ENCODE measurements around a stretch of chr2.

DNA sequence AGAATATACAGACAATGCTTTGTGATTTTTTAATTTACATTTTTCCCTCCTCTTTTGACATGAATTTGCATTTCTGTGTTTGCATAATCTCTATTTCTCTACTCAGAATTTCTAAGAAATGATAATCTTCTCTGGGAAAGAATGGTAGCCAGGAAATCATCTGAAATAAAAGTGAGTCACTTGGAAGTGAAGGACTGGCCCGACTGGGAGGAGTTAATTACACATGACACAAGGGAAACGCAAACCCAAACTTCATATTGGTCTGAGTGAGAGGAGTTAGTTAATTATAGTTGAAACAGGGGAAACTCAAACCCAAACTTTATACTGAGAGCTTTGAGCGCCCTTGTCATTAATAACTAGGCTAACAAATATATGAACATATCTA is 187.9 kb upstream of the COL3A1 start:
- RAMPAGE, long total RNA, result no peak
- RRBS, result no CpG with 5 or more reads among the region's 3 CpGs

- RAMPAGE, long total RNA, result no peak
- RRBS, result no CpG with 5 or more reads among the region's 7 CpGs
Measured at GRCh38 chr2:188984571-188985125, 10.5 kb downstream of the COL3A1 start.

DNA sequence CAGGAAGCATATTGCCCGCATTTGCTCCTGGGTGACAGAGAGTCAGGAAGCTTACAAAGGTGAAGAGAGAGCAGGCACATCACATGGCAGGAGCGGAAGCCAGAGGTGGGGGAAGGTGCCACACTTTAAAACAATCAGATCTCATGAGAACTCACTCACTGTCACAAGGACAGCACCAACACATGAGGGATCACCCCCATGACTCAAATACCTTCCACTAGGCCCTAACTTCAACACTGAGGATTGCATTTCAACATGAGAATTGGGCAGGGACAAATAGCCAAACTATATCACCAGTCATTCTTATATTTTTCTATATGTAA is 124.9 kb upstream of the COL5A2 start:
- RAMPAGE, long total RNA, result no peak
- RRBS, result no CpG with 5 or more reads among the region's 2 CpGs

DNA sequence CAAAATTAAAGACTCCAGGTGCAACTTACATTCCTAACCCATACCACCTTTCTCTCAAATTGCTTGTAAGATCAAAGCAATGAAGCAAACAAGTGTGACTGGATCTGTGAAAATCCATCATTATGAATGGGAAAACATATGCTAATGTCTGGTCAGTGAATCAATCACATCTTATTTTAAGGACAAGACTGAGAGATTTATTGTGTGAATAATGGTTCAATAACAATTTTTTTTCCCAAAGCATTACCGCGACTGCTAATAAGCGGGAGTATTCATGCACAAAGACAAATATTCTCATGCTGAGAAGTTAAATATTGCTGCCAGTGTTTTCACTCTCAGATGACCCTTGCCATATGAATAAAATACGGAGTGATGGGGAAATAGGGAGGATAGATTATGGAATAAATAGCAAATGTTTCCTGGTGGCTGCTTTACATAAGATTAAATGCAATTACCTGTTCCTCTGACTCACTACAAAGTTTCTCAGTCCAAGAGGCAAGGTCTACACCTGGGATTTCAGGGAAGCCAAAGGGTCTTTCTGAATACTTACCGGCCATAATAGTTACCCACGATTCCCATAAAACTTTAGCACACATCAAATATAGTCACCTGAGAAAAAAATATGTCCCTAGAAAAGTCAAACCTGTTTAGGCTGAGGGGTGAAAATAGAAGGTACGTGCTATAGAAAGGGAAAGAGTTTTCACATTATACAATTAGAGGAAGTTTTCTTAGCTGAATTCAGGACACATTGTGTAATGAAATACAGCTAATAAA is 59.5 kb downstream of the WDR75 start:
- RAMPAGE, long total RNA, result no peak
- RRBS, result no CpG with 5 or more reads among the region's 7 CpGs

DNA sequence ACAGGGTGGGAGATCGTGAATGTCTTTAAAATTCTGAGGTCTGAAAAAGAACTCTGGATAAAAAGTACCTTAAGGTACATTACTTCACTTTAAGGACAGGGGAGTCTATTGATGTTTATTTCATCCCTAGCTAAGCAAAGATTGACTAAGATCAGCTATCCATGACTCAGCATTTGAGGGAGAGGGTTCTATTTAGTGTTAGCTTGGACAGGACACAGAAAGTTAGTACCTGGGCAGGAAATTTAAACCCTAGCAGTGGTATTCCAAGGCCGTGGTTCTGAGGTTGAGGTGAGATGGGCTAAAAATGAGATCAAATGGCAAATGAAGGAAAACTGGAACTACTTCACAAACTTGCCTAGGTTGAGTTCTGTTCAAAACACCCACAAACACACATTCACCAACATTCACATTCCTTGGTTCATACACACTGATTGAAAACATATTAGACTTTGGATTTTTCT is 31.5 kb downstream of the SLC40A1 start:
- RAMPAGE, long total RNA, result no peak
- RRBS, result no CpG with 5 or more reads among the region's 2 CpGs

DNA sequence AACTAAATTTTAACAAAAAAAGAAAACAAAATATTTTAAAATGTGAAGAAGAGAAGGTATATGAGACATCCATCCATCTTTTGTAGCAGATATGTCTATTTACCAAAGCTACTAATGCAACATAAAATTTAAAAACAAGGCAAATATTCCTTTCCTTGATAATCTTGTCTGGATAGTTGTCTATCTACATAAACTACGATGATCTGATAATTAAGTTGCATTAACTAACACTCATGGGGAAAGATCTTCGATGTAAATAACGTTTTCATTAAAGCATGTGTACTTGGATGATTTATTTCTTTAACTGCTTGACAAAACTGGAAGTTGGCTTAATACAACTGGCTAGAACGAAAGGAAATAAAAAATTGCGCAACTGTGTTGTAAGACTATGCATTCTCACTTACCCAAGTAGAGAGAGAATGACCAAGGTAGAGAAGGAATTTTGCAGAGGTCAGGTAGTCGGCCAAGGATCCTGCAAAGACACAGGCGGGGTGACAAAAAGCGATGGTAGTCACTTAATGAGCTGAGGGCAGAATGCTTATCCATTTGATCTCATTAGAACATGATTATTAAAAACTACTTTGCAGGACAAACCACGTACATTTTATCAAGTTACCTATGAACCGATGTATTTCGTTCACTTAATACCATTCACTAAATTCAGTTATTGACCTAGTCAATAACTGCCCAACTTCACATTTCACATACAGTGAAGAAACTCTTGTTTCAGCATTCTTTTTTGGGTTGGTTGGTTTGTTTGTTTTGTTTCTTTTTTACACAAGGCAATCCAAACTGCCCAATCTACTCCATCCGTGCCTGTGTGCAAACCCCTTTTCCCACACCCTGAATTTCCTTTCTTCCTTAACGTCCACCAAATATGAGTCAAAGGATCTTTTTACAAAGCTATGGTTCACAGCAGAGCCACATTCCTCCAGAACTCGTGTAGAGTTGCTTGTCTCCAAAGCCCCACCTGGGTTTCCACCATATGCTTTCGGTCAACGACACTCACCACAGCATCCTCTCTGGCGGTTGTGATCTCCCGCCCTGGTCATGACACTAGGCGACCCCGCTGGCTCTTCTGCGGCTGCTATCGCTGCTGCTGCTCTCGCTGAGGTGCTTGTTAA is 815 bp downstream of the SLC40A1 start:
- RAMPAGE, long total RNA, result no peak
- RRBS, result no CpG with 5 or more reads among the region's 23 CpGs

- RAMPAGE, long total RNA, result no peak
- RRBS, result no CpG with 5 or more reads among the region's 2 CpGs
Measured at GRCh38 chr2:189658346-189658851, 2.9 kb upstream of the ASDURF start.

DNA sequence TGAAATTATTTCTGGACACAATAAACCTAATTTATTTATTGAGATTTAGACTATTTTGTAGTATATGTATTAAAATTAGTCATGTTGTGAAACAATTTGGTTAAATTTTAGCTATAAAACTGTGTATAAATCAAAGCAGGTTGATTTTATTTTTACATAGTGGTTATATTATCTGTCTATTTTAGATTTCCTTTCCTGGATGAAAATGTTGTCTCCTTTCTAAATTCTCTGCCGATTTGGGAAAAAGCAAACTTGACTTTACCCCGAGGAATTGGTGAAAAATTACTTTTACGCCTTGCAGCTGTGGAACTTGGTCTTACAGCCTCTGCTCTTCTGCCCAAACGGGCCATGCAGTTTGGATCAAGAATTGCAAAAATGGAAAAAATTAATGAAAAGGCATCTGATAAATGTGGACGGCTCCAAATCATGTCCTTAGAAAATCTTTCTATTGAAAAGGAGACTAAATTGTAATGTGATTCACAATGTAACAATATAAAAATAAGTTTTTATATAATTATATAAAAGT is 4.2 kb upstream of the ANKAR start:
- RAMPAGE, long total RNA, result no peak
- RRBS, result no CpG with 5 or more reads among the region's 5 CpGs

DNA sequence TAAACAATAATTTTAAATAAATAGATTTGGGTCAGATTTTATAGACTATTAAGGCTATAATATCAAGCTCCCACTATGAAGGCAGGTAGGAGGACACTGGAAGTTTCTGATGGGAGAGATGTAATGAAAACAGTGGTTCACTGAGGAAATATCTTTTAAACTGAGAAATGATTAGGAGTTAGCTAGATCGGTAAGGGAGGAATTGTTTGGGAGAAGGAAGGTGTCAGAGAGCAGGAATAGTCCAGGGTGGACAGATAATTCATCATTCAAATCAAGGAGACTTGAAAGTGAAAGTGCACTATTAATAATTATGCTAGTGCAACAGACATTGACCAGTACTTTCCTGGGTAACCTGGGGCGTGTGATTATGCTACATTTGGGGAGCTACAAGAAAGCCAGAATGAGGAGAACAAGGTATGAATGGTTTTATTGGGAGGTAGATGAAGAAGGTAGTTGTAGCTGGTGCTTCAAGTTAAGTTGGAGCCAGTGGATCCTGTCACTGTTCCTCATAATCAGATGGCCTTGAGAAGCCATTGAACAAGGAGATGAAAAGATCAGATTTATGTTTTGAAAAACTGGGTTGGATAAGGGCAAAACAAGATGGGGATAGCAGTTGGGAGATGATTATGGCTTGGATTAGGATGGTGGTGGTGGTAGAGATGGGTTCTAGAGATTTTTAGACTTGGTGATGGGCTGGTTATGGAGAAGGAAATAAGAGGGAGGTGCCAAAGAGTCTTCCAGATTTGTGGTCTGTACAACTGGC is 28.4 kb downstream of the ANKAR start:
- RAMPAGE, long total RNA, result no peak
- RRBS, result no CpG with 5 or more reads among the region's 2 CpGs

GRCh38 chr2:189791638-189792187 is 7.5 kb downstream of the PMS1 start:
- RAMPAGE, long total RNA, result no peak
- RRBS, result no CpG with 5 or more reads among the region's 6 CpGs

GRCh38 chr2:190211145-190211849 is 30.6 kb downstream of the C2orf88 start:
- RAMPAGE, long total RNA, result no peak
- RRBS, result no CpG with 5 or more reads among the region's 4 CpGs

GRCh38 chr2:190499771-190500790 is 34.4 kb downstream of the NEMP2 start:
- RAMPAGE, long total RNA, result no peak
- RRBS, result no CpG with 5 or more reads among the region's 13 CpGs

- RAMPAGE, long total RNA, result no peak
- RRBS, result no CpG with 5 or more reads among the region's 3 CpGs
Measured at GRCh38 chr2:190504905-190505335, 29.6 kb downstream of the NEMP2 start.

DNA sequence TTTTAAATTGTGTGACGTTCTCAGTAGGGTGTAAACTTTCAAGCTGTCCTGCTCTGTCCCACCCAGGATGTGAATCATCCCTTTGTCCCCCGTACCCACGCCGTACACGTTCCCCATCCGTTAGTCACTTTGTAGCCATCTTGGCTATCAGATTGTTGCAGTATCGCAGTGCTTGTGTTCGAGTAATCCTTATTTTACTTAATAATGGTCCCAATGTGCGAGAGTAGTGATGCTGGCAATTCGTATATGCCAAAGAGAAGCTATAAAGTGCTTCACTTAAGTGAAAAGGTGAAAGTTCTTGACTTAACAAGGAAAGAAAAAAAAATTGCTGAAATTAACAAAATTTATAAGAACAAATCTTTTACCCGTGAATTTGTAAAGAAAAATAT is 40.9 kb upstream of the NAB1 start:
- RAMPAGE, long total RNA, result no peak
- RRBS, result no CpG with 5 or more reads among the region's 11 CpGs

DNA sequence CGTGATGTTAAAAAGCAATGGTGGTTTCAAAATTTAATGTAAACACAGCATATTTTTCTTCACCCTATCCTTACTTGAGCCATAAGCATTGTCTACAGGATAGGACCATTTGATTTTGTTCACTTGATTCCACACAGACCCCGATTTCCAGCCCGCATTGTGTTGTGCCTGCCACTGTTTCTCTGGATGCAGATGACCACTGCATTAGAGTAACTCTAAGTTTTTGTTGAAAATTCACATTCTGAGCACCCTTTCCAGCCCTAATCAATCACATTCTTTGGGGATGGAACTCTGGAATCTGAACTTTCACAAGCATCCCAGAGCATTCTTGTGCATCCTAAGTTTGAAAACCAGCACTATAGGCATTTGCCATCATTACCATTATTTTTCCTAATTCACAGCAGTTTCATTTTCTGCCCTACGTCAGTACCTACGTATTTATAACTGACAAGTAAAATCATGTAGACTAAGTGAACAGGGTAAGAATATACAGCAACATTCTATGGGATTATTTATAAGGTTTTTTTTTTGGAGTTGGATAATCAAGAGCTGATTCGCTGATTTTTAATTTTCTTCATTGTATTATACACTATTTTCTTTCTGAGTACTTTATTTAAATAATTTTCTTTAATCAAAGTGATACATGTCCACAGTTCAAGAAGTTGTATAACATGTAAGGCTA is 22.2 kb downstream of the NAB1 start:
- RAMPAGE, long total RNA, result no peak
- RRBS, result no CpG with 5 or more reads among the region's 6 CpGs

GRCh38 chr2:190907635-190908155 is 27.1 kb downstream of the GLS start:
- RAMPAGE, long total RNA, result no peak
- RRBS, result no CpG with 5 or more reads among the region's 2 CpGs

DNA sequence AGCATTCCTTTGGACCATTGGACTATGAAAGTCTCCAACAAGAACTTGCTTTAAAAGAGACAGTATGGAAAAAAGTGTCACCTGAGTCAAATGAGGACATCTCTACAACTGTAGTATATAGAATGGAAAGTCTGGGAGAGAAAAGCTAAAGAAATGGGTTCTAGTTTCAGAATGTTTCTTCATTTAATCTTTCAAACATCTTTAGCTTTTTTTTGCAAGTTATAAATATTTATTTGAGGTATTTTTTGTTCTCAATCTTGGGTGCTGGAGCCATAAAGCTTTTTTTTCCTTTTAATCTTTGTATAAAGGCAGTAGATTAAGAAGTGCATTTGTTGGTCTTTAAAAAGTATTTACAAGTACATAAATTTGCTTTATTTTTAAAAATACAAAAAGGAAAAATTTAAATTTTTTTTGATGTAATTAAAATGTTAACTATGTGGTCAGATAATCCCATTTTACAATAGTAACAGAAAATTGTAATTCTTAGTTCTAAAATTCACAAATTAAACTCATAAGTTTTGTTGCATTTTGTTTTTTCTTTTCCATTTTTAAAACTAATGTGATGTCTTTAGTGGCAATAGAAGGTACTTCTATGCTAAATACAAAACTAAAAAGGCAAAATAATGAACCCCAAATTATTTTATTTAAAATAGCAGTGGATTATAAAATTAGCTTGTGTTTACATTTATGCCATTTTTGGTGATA is 52.2 kb downstream of the GLS start:
- RAMPAGE, long total RNA, result no peak

DNA sequence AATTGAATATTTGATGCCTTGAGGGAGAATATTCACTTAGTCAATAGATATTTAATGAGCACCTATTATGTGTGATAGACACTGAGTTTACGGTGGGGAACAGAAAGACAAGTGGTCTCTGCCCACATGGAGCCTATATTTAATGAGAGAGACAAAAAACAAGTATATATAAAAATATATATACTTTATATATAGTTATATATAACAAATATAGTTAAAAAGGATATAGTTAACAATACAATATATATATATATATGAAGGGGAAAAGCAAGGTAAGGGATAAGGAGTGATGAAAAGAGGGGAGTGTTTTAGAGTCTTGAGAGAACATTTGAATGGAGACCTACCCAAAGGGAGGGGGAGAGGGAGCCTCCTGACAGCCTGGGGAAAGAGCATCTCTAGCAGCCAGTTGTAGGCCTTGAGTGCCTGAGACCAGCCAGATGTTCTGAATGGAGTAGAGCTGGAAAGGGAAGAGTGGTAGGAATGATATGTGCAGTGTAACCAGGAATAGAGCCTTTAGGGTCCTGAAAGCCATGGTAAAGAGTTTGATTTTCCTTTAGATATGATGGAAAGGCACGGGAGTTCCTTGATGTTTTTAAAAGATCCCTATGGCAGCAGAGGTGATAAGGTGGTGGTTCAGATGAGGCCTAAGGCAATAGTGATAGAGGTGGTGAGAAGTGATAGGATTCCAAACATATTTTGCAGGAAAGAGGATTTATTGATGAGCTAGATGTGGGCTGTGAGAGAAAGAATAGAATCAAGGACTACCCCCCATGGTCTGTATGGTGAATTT is 64.0 kb downstream of the STAT1 start:
- RAMPAGE, long total RNA, result no peak
- RRBS, result no CpG with 5 or more reads among the region's 2 CpGs

GRCh38 chr2:190963906-190964728 is 49.9 kb downstream of the STAT1 start:
- RAMPAGE, long total RNA, result no peak
- RRBS, result no CpG with 5 or more reads among the region's 5 CpGs

DNA sequence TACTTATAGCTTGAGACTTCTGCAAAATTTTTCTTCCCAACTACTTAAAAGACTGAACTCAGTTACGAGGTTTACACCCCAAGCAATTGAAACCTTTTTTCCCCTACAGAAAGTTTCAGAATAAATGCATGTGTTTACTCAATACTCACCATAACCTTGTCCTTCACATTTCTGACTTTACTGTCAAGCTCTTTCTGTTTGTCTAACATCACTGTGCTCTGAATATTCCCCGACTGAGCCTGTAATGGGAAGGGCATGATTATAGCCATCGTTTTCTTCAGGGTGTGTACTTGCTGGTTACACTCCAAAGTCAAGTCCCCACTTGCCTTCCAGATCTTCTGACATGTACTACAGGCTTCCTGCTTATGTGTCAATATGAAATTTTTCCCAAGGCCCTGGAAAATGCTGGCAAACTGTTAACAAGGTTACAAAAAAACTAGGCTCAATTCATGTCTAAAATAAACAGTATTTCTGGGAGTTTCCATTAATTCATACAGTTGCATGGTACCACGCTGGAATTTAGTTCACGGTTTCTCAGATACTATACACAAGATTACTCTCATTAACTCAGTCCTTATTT is 13.0 kb downstream of the STAT1 start:
- RAMPAGE, long total RNA, result no peak
- RRBS, result no CpG with 5 or more reads among the region's 5 CpGs